Urinary bladder (tissue), 3 donors: ENCODE measurements around the gene METTL13.

GRCh38 chr1:171780877-171782242, at the start of gene METTL13:
Gene METTL13, plus strand, starts transcription at chr1:171781660.
- PRO-cap, result bidirectional peak, plus-strand start at chr1:171781695, minus-strand start at chr1:171781286
- RAMPAGE, long total RNA, result no peak

DNA sequence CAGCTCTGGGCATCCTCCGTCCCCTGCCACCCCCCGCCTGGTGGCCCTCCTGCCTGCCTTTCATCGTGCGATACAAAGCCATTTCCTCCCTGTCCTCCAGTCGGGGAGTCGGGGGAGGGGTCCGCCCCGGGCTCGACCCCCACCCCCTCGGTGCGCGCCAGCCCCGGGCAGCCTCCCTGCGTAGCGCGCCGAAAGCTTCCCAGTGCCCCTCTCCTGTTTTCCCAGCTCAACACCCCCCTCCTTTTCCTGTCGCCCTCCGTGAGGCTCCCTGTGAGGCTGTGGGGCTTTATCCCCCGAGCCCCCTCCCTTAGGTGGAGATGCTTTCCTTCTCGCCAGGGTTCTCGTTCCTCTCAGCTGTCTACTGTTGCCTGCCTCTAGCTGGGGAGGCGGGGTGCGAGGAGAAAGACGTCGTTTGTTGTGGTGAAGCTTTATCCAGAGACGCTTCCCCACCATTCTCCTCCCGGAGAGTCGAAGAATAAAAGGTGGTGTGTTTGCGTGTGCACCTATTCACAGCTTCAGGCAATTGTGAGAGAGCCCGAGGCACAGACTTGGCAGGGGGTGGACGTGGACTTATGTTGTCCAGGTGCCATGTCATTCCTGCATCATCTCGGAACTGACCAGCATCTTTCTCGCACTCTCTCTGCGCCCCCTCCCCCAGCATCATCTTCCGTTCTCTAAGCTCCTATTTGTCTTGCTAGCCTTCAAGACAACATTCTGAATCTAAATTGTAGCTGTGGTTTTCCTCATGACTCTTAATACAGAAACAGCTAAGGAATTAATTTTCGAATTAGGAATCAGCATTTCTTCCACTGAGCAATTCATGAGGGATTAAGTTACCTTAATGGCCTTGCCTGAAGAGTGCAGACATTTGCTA, 934 bp downstream of the DNM3 start:
- PRO-cap, result unidirectional peak, minus-strand start at position 525 of the sequence; unidirectional peak, minus-strand start at position 599 of the sequence
- RAMPAGE, long total RNA, result no peak

DNA sequence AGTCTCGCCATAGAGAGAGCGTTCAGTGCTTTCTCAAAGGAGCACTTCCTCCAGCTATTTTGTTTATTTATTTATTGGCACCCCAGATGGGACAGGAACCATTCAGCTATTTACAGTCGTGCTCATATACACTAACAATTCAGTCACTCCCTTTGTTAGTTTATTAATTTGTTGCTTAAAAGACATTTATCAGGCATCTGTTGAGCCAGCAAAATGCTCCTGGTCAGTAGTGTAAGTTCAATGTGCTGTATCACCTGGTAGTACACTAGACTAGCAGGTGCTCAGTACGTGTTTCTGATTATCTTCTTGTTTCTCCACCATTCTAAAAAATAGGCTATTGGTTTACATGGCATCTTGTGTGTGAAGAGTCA, 156.2 kb downstream of the DNM3 start:
- PRO-cap, result no peak
- RAMPAGE, long total RNA, result no peak

DNA sequence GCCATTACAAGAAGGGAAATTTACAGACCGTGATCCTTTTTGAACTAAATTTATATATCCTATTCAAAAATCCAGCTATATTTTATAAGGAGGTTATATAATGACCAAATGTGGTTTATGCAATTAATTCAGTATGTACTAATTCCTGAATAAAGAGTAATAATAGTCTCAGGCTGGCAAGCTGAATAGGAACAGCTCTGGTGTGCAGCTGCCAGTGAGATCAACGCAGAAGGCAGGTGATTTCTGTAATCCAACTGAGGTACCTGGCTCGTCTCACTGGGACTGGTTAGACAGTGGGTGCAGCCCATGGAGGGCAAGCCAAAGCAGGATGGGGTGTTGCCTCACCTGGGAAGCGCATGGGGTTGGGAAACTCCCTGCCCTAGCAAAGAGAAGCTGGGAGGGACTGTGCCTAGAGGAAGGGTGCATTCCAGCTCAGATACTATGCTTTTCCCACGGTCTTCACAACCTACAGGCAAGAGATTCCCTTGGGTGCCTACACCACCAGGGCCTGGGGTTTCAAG, 183.1 kb downstream of the DNM3 start:
- PRO-cap, result no peak
- RAMPAGE, long total RNA, result no peak

DNA sequence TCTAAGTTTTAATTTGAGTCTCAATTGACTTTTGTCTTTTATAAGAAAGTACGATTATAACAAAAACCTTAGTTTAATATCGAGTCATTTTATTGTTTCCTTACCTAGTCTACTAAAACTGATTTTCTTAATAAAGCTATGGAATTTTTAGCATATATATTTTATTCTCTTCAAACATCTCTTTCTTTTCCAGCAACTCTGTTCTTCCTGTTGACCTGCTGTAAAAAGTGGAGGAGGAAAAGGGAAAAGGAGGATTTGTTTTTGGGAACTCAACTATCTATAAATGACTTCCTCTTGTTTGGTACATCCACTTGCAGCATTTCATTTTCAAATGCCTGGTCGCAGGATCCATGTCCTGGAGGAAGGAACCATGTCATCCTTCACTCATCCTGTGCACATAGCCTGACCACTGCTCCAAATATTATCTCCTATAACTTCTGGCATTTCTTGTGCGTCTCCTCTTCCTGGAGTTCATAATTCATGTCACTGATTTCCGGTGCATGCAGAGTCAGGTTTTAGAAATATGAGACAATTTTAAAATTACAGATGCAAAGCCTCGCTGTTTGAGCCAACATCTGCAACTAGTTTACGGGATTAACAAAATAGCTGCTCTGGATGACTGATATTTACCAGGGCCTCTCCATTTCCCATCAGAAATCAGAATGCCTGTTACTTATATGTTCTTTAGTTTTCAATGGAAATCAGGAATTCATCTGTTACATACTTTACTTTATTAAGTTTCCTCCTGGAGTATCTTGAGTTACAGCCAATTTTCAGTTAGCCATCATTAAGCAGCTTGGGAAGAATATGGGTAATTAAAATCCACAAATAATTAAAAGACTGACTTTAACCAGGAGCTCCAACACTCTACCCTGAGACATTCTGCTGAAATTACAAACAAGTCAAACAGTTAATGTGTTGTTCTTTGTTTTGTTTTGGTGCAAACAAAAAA, 268.1 kb downstream of the DNM3 start:
- PRO-cap, result no peak
- RAMPAGE, long total RNA, result no peak

- PRO-cap, result no peak
- RAMPAGE, long total RNA, result no peak
Observed at GRCh38 chr1:172145294-172145912, 275.1 kb upstream of the C1orf105 start.

- PRO-cap, result no peak
- RAMPAGE, long total RNA, result no peak
Observed at GRCh38 chr1:172286656-172287107, 133.8 kb upstream of the C1orf105 start.

DNA sequence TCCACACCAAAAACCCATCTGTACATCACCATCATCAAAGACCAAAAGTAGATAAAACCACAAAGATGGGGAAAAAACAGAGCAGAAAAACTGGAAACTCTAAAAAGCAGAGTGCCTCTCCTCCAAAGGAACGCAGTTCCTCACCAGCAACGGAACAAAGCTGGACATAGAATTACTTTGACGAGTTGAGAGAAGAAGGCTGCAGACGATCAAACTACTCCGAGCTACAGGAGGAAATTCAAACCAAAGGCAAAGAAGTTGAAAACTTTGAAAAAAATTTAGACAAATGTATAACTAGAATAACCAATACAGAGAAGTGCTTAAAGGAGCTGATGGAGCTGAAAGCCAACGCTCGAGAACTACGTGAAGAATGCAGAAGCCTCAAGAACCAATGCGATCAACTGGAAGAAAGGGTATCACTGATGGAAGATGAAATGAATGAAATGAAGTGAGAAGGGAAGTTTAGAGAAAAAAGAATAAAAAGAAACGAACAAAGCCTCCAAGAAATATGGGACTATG, 105.2 kb upstream of the C1orf105 start:
- PRO-cap, result no peak
- RAMPAGE, long total RNA, result no peak

GRCh38 chr1:172343804-172344162, 76.7 kb upstream of the C1orf105 start:
- PRO-cap, result no peak
- RAMPAGE, long total RNA, result no peak

- PRO-cap, result no peak
- RAMPAGE, long total RNA, result no peak
Observed at GRCh38 chr1:172448830-172449779, 5.2 kb upstream of the PIGC start.

- PRO-cap, result no peak
- RAMPAGE, long total RNA, result no peak
Observed at GRCh38 chr1:172557063-172557999, 24.4 kb downstream of the SUCO start.

GRCh38 chr1:172746245-172746667, 87.4 kb downstream of the FASLG start:
- PRO-cap, result no peak
- RAMPAGE, long total RNA, result no peak

- PRO-cap, result no peak
- RAMPAGE, long total RNA, result no peak
Observed at GRCh38 chr1:173637465-173638155, 2.5 kb downstream of the TEX50 start.

- PRO-cap, result no peak
- RAMPAGE, long total RNA, result no peak
Observed at GRCh38 chr1:173856942-173858153, 10.8 kb upstream of the ZBTB37 start.

DNA sequence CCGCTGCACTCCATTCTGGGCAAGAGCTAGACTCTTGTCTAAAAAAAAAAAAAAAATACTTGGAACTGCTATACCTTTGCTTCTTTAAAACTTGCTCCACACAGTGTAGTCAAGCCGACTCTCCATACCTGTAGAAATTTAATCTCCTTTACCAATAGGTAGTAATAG, 3.1 kb upstream of the ZBTB37 start:
- PRO-cap, result no peak
- RAMPAGE, long total RNA, result no peak

DNA sequence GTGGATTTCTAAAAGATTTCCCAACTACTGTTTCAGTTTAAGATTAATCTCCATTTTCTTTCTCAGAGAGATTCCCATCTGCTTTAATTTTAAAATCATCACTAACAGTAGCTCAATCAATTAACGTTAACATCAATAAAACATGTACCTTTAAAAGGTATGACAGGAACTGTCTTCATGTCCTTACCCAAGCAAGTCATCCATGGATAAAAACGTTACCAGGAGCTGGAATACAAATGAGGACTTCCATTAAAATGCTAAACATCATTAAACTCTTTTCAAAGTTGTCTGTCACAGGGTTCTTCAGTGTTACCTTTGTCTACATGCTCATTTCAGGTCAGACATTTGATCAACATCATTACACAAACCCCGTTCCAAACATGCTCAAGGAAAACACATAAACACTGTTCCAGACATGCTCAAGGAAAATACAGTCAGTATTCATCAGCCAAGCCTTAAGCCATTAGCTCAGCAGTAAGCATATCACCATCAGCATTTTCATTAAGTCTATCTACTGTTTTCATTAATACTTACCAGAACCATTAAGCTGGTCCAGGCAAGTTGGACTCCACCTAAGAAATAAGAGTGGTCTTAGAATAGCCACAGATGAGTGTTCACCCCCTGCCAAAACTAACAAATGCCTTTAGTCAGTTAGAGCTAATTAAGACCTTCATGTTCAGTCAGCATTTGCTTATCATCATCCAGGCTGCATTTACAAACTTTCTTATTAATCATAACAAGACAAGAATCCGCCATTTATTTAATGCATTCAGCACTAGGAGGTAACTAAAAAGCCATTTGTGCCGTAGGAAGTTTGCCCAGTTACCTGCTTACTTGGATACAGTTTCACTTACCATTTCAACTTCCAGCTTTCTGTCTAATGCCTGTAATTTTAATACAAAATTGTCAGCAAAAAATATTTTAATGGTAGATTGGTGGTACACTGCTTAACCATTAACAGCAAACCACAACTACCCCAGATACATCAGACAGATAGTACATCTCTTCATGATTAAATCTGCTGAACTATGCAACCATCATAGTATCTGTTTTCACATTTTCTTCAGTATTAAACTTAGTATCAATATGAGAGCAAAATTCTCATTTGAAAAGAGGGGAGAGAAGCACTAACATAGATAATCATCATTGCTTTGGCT, 2.5 kb upstream of the ZBTB37 start:
- PRO-cap, result no peak
- RAMPAGE, long total RNA, result no peak

GRCh38 chr1:173928493-173929347, 11.6 kb upstream of the SERPINC1 start:
- PRO-cap, result no peak
- RAMPAGE, long total RNA, result no peak

DNA sequence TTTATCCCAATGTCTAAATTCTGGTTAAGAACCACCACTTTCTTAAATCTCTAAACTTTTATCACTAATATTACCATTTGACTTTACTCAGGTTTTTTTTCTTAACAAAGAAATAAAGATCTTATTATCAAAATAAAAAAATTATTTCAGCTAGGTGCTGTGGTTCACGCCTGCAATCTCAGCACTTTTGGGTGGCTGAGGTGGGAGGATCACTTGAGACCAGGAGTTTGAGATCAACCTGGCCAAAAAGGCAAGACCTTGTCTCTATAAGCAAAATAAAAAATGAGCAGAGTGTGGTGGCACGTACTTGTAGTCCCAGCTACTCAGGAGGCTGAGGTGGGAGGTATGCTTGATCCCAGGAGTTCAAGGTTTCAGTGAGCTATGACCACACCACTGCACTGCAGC, 23.5 kb downstream of the RC3H1 start:
- PRO-cap, result no peak
- RAMPAGE, long total RNA, result no peak

- PRO-cap, result no peak
- RAMPAGE, long total RNA, result no peak
Observed at GRCh38 chr1:174204529-174205264, 45.4 kb downstream of the RABGAP1L start.

- PRO-cap, result no peak
- RAMPAGE, long total RNA, result no peak
Observed at GRCh38 chr1:174238702-174239394, 79.5 kb downstream of the RABGAP1L start.